ENCODE measurements around a stretch of chr4.

DNA sequence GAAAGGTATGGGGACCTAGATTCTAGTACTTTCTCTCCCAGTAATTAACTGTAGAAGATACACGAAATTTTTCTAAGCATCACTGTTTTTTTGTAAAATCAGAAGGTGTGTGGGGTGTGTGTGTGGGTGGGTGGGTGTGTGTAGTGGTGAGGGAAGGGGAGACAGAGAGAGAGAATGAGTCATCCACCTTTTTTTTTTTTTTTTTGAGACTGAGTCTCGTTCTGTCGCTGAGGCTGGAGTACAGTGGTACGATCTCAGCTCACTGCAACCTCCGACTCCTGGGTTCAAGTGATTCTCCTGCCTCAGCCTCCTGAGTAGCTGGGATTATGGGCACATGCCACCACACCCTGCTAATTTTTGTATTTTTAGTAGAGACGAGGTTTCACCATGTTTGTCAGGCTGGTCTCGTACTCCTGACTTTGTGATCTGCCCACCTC is 1089.9 kb upstream of the AGA start:
- PRO-cap, result no peak

GRCh38 chr4:179169869-179170358 is 1727.7 kb upstream of the AGA start:
- PRO-cap, result no peak

GRCh38 chr4:181293007-181293377 is 950.2 kb upstream of the TENM3 start:
- PRO-cap, result no peak

GRCh38 chr4:182141395-182141743 is 101.8 kb upstream of the TENM3 start:
- PRO-cap, result no peak

DNA sequence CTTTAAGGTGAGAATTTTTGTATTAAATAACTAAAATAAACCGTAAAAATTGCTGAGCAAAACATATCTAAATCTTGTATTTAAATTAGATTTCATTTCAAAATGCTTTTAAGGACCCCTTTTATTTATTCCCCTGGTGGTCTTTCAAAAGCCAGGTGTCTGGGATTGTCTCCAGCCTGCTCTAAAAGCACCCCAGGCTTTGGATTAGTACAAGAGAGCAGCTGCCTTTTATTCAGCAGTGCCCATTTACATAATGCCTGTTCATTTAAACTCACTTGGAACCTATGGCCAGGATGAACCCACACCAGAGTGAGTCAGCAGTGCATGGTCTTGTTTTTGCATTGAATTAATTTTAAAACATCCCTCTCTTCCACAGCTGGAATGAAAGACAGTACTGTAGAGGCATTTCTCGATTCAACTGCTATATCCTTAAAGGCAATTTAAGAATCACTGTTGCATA is 64.1 kb upstream of the TENM3 start:
- PRO-cap, result no peak

DNA sequence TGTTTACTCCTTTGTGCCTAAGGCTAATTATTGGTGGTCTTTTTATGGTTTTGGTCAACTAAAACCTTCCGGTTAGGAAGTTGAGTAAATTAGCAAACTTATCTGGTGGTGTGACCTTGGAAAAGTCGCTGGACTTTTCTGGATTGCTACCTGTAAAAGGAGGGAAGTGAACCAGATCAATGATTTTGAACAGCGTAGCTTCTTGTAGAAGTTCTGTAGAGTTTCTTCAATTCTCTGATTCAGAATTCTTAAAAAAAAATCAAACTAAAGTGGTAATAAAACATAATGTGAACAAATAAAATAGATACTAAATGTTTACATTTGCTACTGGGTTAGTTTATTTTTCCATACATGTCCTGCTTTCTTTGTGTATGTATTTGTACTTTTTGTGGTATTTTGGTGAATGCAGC is 215.2 kb downstream of the TENM3 start:
- PRO-cap, result no peak

DNA sequence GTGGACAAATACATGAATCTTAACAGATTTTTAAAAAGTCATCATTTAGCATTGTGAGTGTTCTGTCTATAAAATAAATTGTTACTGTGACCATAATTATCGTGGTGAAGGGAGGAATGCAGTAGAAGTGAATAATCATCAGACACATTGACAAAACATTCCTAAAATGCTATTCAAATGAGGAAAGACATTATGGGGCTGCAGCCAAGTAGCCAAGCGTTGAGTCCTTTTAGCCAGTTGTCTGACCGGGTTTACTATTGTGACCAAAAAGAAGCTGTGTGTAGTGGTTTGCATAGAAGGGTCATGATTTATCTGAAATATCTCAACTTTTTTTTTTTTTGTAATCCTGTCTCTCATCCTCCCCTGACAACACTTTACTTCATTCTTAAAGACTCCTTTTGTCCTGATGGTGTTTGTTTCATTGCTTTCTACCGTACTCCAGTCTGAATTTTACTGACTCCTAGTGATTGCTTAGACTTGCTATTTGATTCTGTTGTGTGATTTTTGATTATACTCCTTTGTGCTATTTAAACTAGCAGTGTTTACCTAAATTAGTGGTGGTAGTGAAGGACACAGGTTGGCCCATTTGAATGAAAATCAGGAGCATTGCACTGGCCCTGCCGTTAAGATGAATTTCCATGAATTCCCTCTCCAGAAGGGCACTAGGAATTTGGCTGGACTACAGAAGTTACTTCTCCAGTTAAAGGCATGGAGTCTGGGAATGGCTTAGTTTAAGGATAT is 19.7 kb downstream of the WWC2 start:
- PRO-cap, result no peak

DNA sequence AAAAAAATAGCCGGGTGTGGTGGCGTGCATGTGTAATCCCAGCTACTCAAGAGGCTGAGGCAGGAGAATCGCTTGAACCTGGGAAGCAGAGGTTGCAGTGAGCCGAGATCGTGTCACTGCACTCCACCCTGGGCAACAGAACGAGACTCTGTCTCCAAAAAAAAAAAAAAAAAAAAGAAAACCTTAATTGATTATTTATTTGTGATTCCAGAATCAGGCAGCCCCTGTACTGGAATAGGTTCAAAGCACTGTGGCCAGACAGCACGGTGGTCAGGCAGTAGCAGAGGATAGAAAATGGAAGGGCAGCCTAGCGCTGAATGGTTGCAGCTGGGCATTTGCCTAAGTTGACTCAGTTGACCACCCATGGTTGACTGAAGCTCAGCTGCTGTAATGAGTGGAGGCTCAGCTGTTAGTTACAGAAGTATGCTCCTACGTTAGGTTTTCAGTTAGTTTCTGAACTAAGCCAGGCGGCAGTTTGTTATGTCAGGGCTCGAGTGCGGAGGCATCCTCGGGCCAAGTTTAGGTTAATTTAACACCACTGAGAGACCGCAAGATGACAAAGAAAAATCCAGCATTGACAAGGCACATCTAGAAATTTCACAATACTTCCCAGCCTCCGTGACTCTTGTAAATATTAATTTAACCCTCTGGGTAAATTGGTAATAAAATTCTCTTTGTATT is 33.3 kb upstream of the CDKN2AIP start:
- PRO-cap, result no peak

GRCh38 chr4:183806187-183806769 is 98.8 kb upstream of the STOX2 start:
- PRO-cap, result no peak

- PRO-cap, result no peak
These were observed 19.3 kb upstream of the STOX2 start for GRCh38 chr4:183885778-183886293.

GRCh38 chr4:183905641-183906191 is 609 bp downstream of the STOX2 start:
- PRO-cap, result no peak

- PRO-cap, result no peak
These were observed 45.1 kb downstream of the STOX2 start for GRCh38 chr4:183950119-183950646.

DNA sequence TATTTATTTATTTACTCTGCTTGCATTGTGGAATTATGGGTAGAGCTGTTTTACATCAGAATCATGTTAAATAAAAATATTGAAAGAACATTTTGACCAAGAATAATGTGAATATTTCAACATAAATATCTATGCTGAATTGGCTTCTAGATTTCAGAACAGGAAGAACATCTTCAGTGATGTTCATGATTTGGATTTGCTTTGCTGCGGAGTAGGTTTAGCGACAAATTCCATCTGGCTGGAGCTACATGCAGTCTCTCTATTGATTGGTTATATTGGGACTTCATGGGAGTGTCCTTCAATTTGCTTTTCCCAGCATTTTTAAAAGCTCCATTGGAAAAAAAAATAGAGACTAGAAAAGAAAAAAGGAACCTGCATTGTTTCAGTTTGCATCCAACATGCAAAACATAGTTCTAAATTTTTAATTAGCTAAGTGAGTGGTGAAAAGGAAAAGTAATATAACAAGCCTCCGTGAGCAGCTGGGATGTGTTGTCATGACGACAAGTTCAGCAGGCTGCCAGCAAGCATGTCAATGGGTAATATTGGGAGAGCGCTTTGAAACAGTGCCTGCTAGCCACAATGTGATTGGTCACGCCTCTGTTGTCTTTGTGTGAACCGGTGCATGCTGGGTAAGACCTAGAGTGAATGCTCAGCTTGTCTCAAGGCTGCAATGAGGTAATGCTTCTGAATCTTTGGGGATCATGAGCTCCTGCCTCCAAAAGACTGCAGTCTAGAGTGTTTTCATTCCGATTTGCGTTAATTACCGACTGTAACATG is 54.7 kb downstream of the STOX2 start:
- PRO-cap, result no peak

DNA sequence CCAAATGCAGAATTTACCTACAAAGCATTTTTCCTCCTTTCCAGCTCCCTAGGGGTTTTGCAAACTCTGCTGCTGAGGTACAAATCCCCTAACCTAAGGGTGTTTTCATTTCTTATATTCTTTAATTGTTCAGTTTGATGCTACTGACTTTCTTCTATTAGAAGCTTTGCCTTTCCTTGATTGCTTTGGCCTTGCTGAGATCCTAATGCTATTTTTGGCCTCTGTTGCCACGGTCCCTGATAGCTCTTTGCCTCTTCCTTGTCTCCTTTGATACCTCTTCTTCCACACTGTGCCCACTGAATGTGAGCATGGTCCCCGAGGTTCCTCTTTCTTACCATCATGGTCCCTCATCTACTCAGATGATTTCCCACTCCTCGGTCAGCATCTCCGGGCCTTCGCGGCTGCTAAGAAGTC is 23.9 kb downstream of the ENPP6 start:
- PRO-cap, result no peak

DNA sequence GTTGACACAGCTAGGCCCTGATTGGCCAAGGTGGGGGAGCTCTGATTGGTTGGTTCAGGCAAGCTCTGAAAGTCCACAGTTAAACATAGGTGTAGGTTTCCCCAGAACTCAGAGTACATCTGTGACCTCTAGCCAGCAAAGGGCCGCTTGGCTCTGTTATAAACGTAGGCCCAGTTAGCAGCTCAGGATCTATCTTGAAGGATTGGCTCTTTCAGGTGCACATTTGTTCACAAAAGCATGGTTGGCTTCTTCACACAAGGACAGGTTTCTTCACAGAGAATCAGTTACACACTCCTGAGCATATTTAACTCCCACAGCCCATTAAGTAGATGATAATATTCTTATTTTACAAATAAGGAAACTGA is 63.1 kb upstream of the ENPP6 start:
- PRO-cap, result no peak

- PRO-cap, result no peak
These were observed 115.8 kb upstream of the ENPP6 start for GRCh38 chr4:184333421-184333885.

DNA sequence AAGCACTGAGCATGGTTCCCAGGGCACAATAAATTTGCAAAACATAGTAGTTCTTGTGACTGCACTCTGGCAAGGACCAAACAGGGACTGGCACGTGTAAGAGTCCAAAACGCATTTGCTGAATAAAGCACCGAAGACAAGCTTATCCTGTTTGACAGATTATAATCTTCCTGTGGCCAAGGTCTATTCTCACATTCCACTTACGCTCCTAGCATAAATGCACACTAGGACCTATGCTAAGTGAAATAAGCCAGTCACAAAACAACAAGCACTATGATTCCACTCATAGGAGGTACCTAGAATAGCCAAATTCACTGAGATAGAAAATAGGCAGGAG is 77.4 kb downstream of the IRF2 start:
- PRO-cap, result bidirectional peak, plus-strand start outside the sequence, minus-strand start at position 89 of the sequence

- PRO-cap, result no peak
These were observed 2.5 kb downstream of the IRF2 start for GRCh38 chr4:184471915-184472254.

DNA sequence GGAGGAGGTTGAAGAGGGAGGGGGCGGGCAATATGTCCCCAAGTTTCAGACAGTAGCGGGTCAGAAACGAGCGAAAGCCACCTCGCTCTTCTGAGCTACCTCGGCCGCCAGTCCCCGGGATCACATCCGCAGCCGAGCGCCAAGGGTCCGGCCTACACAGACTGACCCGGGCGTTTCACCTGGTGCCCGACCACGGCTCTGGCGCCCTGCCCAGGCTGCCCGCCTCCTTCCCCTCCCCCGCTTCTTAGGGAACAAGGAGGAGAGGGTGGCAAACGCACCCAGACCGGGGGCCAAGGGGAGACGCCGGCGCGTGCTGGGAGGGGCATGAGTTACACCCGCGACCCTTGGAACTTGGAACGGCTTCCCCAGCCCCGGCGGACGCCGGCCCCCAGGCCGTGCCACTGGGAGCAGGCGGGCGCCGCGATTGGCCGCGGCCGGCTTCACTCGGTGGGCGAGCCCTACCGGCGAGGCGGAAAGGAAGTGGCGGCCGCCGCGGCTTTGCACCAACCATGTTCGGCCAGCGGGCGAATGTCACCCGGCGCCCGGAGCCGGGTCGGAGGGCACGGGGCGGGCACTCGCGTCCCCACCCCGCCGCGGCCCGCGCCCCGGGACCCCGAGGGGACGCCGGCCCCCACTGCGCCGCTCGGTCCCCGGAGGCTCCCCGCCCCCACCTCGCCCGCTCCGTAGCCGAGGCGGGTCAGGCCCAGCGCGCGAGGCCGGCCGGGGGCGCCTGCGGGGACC is 1.5 kb downstream of the IRF2 start:
- PRO-cap, result bidirectional peak, plus-strand start at position 443 of the sequence, minus-strand start at position 364 of the sequence

GRCh38 chr4:184474758-184474945 is 302 bp upstream of the IRF2 start:
- PRO-cap, result bidirectional peak, plus-strand start at chr4:184474816, minus-strand start at chr4:184474531

Data from SEM (cell line).